HT-29 (cell line): ENCODE results near the genes DTX2, CCDC146 and RSBN1L.

GRCh38 chr7:76220747-76221034 is 19.0 kb downstream of the SRRM3 start:
- RAMPAGE, long total RNA: no peak

DNA sequence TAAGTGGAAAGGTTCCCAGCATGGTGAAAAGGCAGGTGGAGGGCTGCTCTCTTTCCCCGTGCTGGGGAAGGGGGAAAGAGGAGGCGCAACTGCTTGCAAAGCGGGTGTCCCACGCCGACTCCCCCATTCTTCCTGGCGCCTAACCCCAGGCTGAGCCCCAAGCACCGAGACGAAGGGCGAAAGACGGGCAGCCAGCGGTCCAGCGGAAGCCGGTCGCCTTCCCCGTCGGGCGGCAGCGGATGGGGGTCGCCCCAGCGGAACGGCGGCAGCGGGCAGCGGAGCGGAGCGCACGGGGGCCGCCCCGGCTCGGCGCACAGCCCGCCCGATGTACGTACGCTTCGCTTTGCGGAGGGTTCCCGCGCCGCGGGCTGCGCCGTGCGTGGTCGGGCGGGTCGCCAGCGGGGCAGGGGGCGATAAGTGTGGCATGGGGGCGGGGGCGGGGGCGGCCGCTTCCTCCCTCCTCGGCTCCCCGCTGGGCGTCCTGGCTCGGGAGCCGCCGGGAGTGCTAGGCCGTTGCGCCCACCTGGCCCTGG is 35.3 kb upstream of the HSPB1 start:
- RAMPAGE, long total RNA: no peak

DNA sequence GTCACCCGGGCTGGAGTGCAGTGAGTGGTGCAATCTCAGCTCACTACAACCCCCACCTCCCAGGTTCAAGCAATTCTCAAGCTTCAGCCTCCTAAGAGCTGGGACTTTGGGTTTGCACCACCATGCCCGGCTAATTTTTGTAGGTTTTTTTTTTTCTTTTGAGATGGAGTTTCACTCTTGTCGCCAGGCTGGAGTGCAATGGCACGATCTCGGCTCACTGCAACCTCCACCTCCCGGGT is 10.1 kb upstream of the HSPB1 start:
- RAMPAGE, long total RNA: no peak

DNA sequence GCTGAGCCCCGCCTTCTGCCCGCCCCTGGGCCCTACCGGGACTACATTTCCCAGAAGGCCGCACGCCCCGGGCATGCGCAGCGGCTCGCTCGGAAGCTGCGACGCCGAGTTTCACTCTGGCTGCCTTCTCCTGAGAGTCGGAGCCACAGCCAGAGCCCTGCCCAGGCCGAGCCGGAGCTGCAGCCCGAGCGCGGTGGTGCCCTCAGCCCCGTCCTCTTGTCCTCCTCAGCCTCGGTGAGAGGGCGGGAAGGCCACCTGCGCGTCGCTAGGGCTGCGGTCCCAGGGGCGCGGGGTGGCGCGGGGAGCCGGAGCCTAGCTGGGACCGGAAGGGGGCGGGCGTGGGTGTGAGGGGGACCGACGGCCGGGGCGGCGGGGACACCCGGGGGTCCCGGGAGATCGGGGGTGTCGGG is at the start of gene DTX2:
TSS of gene DTX2 (plus strand) at position 107 of the 410 bp plus-strand sequence.
- RAMPAGE, long total RNA: no peak

- RAMPAGE, long total RNA: no peak
Observed at GRCh38 chr7:76480113-76481013, 18.9 kb downstream of the DTX2 start.

- RAMPAGE, long total RNA: no peak
Observed at GRCh38 chr7:76579472-76580381, 36.6 kb upstream of the SPDYE16 start.

DNA sequence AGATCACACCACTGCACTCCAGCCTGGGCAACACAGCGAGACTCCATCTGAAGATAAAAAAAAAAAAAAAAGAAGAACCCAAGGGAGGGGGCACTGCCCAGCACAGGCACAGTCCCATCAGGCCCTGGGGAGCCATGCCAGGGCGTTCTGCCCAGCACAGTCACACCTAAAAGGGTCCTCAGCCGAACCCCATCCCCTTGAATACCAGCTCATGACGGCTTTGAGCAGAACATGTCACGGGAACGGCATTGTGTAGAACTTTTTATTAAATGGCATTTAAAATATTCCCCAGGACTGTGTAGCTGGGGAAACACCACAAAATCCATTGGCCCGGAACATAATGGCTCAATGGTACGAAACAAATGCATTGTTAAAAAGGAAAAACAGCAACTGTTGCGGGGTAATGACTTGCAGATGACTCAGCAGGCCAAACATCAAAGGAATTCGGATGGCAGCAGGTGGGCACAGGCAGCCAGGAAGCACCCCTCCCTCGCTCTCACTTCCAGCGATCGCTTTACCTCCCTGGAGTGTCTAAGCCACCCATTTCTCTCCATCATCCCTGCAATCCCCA is 22.1 kb downstream of the SPDYE17 start:
- RAMPAGE, long total RNA: no peak

GRCh38 chr7:77121766-77123037 is at the start of gene CCDC146:
CCDC146 (plus strand) TSS chr7:77122615.
- RAMPAGE, long total RNA: no peak

DNA sequence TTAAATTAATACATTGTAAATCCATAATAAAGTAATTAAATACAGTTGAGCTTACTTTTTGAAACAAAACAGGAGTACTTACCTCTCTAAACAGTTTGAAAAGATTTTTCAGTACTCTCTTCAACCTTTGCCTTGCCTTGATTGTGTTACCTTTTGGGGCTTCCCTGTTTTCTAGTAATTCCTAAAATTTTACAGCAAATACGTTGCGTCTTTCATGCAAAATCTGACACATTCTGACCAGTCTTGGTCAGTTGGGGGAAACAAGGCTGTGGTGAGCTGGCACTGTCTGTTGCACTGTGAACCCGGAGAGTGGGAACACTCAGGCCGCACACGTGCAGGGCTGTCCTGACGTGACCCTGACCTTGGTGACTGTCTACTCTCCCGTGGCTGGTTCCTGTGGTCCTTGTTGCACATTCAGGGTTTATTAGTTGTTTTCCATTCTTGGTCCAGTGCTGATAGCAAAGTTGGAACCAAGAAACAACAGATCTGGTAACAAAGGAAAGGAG is 45.7 kb upstream of the FGL2 start:
- RAMPAGE, long total RNA: no peak

- RAMPAGE, long total RNA: no peak
Observed at GRCh38 chr7:77269674-77270158, 70.1 kb upstream of the FGL2 start.

DNA sequence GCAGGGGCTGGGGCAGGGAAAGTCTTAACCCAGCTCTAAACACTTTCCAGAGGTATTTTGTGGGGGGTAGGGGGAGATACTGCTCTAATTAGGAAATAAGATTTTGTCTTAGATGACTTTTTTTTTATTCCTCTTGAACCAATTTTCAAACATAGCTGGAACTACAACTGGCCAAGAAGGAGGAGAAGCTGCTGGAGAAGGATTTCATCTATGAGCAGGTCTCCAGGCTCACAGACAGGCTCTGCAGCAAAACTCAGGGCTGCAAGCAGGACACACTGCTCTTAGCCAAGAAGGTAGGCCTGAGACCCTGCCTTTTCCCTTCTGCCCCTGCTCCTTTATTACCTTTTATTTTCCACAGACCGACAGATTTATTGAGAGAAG is 87.7 kb upstream of the FGL2 start:
- RAMPAGE, long total RNA: no peak

GRCh38 chr7:77306092-77307020 is 106.7 kb upstream of the FGL2 start:
- RAMPAGE, long total RNA: no peak

DNA sequence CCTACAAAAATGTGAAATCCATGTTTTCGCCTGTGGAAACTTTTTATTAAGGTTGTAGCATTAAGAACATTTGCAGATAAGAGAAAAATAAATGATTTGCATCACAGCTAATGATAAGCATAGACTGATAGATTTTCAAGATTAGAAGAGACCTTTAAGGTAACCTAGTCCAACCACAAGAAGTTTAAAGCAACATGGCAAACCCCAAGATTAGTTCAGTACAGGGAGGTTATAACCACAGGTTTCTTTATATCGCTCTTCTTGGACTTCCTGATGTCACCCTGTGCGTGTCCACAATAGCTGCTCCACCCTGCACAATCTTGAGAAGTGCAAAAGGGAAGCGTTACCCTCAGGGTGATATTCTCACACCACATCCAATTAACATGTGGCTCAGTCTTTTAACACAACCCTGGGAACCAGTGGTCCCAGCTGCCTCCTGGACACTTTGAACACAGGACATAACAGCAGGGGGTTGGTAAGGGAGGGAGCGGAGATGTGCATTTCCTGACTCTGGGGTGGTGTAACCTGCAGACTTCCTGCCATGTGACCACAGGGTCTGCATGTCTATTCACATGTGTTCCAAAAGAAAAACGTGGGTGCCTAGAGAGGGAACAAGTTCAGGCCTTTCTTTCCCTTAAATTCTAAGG is 64.7 kb downstream of the GSAP start:
- RAMPAGE, long total RNA: no peak

DNA sequence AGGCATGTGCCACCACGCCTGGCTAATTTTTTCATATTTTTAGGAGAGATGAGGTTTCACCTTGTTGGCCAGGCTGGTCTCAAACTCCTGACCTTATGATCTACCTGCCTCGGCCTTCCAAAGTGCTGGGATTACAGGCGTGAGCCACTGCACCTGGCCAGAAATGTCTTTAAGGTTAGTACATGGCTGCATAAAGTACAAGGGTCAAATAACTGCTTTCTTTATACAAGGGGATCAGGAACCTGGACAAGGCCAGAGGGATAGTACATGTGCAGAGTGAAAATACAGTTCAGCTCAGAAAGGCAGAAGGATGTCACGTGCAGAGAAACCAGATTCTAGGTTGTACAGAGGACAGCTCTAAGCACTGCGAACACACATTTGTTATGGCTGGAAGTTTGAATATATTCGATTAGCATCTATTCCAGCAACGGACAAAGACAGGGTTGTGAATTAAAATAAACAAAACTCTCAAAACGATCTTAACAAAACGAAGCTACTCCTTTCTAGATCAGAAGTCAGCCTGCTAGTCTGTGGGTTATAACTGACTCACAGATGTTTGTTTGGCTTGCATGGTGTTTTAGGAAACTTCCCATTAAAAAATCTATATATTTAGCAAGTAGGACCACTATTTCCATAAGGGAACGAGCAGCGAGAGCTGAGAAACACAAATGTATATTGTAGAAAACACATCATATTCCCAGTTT is 5.9 kb upstream of the RSBN1L start:
- RAMPAGE, long total RNA: no peak

- RAMPAGE, long total RNA: start-site peak on the plus strand at chr7:77696432-77696465, 129 and 203 reads in 2 replicates
Observed at GRCh38 chr7:77696390-77696529, at the start of gene RSBN1L. RSBN1L (plus strand) TSS chr7:77696459.

- RAMPAGE, long total RNA: no peak
Observed at GRCh38 chr7:77696530-77697400, 506 bp downstream of the RSBN1L start.

DNA sequence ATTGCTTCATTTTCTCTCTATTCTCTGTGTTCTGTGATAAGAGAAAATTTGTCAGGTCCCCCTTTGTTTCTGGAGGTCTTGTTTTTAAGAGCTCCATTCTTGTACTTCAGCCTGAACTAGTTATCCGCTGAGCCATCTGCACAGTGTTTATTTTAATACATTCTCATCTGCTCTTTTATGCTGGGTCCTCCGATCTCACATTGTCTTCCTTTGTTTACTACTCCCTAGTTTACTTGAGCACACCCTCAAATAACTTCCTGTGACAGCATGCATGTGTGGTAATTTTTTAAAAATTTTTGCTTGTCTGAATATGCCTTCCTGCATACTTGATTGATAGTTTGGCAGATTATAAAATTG is 31.7 kb downstream of the RSBN1L start:
- RAMPAGE, long total RNA: no peak

DNA sequence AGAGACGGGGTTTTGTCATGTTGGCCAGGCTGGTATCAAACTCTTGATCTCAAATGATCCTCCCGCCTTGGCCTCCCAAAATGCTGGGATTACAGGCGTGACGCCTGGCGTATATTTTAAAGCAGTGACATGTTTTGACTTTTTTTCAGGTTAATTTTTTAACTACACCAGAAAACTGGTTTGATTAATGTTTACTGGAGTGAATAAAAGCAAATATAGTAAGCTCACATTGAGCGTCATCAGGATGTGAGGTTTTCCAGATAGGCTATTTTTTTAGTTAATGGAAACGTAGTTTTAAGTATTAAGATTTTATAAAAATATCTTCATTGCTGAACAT is 37.4 kb downstream of the TMEM60 start:
- RAMPAGE, long total RNA: no peak

DNA sequence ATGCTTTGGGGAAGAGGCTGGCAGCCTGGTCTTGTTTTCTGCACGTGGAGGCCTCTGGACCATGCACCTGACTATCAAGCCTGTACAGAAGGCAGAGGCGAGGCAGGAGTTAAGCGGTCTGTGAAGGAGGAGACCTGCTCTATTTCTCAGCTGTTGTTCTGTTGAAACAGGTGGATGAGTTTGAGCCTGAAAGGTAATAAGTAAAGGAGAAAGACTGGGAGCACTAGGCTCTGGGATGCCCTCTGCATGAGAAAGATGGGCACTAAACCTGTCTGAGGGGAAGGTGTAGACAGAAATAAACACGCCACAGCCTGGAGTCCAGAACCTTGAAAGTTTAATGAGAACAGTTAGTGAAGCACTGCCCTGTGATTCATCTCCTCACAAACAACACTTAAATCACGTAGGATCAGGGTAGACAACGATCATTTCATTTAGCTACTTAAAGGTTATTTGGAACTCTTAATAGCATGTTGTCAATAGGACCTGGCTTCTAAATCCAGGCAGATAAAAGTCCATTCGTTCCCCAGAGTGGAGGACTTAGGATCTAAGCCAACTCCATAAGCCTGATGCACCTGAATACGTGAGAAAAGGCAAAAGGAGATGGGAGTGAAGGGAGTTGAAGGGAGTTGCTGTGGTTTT is 193.4 kb upstream of the TMEM60 start:
- RAMPAGE, long total RNA: no peak

GRCh38 chr7:78558650-78559091 is 760.4 kb upstream of the TMEM60 start:
- RAMPAGE, long total RNA: no peak